Parietal lobe (tissue), 2 donors: ENCODE measurements around a stretch of chr17.

DNA sequence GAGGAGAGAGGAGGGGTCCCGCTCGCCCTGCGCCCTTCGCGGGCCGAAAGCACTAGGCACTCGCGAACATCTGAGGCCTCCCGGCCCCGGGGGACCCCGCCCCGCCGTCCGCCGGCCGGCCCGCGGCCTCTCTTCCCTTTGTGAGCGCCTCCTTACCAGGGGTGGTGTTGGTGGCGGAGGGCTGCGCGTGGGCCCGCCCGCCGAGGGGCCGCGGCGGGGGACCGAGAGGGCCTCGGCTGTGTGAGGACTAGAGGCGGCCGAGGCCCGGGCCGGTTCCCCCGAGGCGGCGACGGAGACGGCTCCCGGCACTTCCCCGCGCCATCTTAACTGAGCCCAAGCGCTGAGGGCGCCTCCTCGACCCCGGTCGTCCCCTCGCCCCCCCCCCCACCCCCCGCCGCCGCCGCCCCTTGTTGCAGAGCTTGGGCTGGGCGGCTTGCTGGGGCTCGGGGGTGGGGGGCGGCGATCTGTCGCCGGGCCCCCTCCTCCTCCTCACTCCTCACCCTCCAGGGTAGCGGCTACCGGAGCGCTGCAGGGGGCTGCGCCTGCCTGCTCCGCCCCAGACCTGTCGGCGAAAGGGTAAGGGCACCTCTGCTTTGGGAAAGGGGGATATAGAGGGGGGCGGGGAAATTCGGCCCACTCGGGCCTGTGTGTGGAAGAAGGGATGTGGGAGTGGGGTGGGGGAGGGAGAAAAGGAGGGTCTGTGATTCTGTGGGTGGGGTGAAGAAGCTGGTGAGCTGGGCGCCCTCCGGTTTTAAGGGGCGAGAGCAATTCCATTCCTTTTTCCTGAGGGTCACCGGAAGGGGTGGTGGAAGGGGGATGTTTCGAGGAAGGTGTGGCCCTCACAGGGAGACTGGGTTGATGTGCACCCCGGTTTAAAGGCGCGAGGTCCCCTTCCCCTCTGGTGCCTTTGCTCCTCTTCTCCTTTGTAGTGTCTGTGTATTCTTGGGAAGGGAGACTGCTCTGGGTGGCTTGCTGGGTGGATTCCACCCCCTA, 582 bp downstream of the TAOK1 start:
- RAMPAGE, long total RNA: no peak

- RAMPAGE, long total RNA: no peak
Observed at GRCh38 chr17:29391442-29391723, 1.2 kb downstream of the TAOK1 start.

GRCh38 chr17:29491541-29492046, 75.2 kb downstream of the ABHD15 start:
- RAMPAGE, long total RNA: no peak

DNA sequence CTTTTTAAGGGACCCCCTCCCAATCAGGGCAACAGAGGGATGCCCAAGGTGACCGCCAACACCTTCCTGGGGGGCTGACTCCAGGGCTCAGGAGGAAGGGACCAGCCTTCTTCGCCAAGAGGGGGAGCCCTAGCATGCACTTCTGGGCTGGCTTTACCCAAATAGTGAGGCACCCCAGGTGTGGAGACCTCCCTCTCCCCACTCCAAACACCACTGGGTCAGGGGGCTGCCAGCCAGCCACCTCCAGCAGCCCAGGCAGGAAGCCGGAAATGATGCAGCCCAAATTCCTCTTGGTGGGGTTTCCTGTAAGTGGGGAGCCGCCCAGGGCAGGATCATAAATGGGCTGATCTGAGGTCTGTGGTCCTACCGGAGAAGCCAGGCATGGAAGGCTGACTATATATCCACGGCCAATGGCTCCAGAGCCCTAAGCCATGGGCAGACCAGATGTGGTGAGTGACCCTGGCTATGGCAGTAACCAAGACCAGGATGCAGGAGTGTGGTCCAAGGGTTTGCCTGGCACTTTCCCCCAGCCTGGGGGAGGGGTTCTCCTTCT, 4.3 kb downstream of the GIT1 start:
- RAMPAGE, long total RNA: no peak

DNA sequence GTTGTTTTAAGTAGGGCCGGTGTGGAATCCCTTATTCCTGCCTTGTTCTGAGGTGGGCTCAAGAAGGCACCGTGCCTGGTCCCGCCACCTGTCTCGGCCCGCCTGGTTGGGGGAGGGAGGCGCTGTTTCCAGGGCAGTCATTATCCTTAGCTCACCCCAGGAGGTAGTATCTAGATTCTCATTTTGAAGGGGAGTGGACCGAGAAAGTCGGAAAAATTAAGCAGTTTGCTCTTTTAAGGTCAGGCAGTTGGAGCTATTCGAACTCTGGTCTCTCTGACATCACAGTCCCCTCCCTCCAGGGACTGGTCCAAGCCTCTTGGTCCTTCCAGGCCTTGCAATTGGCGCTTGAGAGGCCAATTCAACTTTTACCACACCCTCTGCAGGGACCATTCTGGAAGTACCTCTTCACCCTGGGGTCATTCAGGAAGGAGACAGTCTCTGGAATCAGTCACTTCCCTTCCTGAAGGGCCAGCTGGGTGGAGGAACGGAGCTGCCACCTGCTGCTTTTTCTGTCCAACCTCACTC, 830 bp upstream of the ANKRD13B start:
- RAMPAGE, long total RNA: no peak

- RAMPAGE, long total RNA: no peak
Observed at GRCh38 chr17:29674259-29674743, 51.6 kb upstream of the CORO6 start.

- RAMPAGE, long total RNA: no peak
Observed at GRCh38 chr17:29758339-29759178, 135.8 kb upstream of the CORO6 start.

DNA sequence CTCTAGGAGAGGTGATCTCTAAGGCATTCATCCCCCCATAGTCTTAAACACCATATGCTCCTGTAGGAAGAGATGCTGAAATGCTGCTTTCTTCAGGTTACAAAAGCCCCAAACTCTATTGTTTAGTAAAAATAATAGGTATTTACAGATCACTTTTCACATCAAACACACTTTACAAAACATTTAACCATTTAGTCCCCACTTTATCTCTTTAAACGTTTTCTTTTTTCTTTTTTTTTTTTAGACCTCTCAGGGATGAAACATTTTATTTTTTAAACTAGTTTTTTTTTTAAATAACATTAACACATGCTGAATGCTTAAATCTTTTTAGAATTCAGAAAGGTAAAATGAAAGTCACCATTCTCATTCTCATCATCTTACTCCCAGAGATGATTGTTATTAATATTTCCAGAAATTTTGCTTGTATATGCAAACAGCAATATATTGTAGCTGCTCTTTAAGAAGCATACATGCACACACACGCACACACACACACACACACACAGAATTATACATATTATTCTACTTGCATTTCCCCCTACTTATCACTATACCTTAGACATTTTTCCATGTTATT, 144.5 kb upstream of the CORO6 start:
- RAMPAGE, long total RNA: no peak

GRCh38 chr17:29863113-29863737, 66.8 kb downstream of the SSH2 start:
- RAMPAGE, long total RNA: no peak

DNA sequence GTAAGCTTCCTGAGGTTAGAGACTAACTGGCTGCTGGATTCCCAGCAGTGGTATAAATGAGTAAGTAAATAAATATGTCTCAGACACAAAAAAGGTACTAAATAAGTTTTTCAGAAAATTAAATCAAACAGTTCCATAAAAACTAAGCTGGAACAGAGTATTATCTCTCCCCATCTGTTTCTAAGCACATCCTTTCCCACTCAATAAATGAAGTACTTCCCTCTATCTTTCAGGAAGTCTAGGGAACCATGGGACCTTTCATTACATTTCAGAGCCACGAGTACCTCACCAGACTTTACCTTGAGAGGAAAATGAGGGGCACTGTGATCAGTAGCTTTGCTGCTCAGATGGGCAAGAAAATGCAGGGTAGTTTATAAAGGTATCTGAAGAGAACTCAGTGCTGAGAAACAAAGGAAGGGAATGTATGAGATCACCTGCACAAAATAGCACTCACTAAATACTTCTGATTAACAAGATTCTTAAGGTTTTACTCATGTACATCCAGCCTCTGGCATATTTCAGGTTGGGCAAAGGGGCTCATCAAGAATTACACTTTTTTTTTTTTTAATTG, 10.8 kb downstream of the SSH2 start:
- RAMPAGE, long total RNA: no peak

DNA sequence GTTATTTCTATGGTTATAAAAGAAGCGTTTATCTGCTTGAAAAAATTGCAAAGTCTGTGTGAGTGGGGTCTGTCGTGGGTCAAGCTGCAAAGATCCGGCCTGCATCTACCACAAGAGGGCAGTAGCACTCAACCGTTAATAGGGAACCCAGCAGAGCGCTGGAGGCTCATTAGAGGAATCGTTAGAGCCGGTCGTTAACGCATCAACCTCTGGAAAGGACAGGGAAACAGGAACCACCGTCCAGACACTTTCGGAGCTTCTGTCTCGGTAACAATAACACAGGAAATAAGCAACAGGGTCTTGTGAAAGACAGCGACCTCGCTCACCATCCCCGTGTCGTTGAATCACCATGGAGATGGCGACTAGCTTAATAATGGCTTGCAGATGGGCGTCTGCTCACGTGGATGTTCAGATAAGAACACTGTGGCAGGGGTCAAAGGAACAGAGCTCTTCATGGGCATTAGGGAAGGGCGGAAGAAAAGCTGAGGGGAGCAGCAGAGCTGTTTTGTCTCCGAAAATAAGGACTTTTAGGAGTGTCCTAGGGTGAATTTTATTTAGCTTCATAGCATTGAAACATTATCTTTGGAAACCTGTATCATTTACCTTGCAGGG, 11.9 kb upstream of the NSRP1 start:
- RAMPAGE, long total RNA: no peak

DNA sequence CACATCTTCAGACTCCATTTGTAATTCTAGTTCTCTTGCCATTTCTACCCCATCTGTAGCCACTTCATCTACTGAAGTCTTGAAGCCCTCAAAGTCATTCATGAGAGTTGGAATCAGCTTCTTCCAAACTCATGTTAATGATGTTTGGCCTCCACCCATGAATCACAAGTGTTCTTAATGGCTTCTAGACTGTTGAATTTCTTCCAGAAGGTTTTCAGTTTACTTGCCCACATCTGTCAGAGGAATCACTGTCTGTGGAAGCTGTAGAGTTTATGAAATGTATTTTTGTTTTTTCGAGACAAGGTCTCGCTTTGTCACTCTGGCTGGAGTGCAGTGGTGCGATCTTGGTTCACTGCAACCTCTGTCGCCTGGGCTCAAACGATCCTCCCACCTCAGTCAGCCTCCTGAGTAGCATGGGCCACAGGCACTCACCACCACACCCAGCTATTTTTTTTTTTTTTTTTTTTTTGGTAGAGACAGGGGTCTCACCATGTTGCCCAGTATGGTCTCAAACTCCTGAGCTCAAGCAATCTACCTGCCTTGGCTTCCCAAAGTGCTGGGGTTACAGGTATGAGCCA, 16.1 kb downstream of the NSRP1 start:
- RAMPAGE, long total RNA: no peak

GRCh38 chr17:30187908-30188296, 47.6 kb downstream of the SLC6A4 start:
- RAMPAGE, long total RNA: no peak

DNA sequence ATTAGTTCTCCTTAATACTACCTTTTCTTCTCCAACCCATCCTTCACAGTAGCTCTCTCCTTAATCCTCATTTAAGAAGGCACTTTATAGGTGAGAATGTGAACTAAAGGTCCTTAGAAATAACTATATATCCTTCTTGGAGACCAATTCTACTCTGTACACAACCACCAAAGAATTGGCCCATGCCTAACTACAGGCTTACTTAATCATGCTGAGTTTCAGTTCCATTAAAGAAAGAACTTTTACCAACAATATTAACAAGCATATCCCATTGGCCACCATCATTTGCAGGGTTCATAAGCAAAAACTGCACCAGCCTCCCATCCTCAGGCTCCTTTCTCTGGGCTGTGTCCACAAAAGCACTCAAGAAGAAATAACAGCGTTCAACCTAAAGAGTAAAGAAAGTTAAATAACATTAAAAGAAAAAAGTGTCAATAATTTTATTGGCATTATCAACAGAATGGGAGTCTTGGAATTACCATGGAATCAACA, 4.1 kb downstream of the BLMH start:
- RAMPAGE, long total RNA: no peak

DNA sequence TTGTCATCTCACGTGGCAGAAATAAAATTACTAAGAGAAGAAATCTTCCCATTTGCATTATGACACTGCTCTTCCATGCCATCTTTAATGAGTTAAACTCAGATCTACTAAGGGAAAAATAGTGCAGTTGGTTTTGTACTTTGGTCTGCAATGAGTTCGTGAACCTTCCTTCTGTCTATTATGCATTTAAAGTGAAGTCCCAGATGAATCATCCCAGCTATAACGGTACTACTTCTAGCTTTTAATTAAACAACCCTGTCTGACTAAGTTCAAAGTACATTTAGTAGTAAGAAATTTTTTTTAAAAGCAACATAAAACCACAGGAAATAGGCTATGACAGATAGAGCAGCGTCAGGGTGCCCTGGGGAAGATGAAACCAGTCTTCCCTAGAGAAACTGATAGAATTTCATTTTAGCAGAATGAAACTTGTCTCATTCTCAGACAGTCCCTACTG, 1.8 kb downstream of the TMIGD1 start:
- RAMPAGE, long total RNA: no peak

- RAMPAGE, long total RNA: no peak
Observed at GRCh38 chr17:30336766-30337105, 2.9 kb upstream of the TMIGD1 start.

DNA sequence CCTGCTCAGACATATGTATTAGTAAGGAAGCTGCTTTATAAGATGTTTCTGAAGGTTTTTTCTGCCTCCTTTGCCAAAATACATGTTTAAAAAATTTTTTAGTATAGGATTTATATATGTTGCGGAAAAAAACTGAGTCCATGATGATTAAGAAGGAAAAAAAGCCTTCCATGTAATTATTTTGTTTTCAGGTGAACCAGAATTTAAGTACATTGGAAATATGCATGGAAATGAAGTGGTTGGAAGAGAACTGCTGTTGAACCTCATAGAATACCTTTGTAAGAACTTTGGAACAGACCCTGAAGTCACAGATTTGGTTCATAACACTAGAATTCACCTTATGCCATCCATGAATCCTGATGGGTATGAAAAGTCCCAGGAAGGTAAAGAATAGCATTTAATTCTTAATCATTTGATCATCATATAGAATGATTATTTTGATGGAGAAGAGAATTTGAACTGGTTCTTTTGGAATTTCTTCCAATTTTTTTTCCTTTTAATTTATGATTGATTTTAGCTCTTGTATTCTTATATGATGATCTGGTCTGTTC, 44.7 kb downstream of the CPD start:
- RAMPAGE, long total RNA: no peak

GRCh38 chr17:30550867-30551332, 73.7 kb downstream of the GOSR1 start:
- RAMPAGE, long total RNA: no peak

DNA sequence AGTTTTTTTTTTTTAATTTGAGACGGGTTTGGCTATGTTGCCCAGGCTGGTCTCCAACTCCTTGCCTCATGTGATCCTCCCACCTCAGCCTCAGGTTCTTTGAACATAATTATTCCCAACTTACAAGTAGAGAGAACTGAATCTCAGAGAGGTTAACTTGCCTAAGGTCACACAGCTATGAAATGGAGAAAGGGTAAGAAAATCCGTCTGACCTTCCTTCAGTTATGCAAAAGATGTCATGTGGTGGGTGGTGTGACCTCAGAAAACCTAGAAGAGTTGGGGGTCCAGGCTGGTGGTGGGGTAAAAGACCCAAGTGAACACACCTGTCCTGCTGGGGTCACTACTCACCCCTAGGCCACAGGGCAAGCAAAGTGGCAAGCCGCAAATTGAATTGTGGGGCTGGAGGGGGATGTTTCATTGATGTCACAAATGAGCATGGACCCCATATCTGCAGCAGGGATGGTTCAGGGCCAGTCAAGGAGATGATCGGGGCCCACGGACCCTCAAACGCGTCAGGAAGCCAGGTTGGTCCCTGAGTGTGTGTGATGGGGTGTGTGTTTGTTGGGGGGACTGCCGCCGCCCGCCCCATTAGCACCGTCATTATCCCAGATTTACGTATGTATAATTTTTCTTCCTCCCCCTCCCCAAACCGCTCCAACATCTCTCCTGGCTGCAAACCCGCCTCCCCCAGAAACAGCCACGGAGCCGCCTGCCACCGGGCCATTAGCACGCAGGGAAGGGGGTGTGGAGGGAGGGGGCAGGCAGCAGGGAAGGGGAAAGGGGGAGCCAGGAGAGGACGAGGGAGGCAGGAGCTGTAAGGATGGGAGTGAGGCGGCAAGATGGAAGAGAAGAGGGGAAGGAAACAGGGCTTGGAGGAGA, 157.6 kb downstream of the CRLF3 start:
- RAMPAGE, long total RNA: no peak

GRCh38 chr17:30706104-30706383, 118.4 kb downstream of the CRLF3 start:
- RAMPAGE, long total RNA: no peak